A549 (cell line): ENCODE measurements around the gene ZNF518B.

DNA sequence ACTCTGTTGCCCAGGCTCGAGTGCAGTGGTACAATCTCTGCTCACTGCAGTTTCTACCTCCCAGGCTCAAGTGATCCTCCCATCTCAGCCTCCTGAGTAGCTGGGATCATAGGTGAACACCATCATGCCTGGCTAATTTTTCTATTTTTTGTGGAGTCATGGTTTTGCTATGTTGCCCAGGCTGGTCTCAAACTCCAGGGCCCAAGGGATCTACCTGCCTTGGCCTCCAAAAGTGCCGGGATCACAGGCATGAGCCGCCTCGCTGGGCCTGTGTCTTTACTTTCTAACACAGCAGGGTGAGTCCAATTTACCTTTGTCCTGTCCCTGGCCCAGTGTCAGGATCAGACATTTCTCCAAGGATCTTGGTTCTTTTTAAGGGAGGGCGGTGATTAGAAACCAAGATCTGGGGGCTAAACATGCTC lies 31.6 kb upstream of the HMX1 start:
- PRO-cap = no peak
CAGE:
- cytosol, long polyA plus RNA = no peak
- long polyA plus RNA = no peak
- nucleus, long polyA plus RNA = no peak

DNA sequence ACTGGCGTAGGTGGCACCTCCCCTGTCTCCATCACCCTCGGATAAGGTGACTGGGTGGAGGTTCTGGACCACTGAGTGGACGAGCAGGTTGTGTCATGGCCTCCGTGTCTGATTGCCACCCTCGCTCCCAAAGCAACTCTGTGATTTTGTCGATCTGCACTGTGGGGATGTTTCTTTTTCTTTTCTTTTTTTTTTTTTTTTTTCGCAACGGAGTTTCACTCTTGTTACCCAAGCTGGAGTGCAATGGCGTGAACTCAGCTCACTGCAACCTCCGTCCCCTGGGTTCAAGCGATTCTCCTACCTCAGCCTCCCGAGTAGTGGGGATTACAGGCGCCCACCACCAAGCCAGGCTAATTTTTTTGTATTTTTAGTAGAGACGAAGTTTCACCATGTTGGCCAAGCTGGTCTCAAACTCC lies 56.2 kb downstream of the DEFB131A start:
- PRO-cap = no peak
CAGE:
- cytosol, long polyA plus RNA = no peak
- long polyA plus RNA = no peak
- nucleus, long polyA plus RNA = no peak

- PRO-cap = no peak
CAGE:
- cytosol, long polyA plus RNA = no peak
- long polyA plus RNA = no peak
- nucleus, long polyA plus RNA = no peak
Observed at GRCh38 chr4:10006661-10007402, 14.5 kb downstream of the SLC2A9 start.

DNA sequence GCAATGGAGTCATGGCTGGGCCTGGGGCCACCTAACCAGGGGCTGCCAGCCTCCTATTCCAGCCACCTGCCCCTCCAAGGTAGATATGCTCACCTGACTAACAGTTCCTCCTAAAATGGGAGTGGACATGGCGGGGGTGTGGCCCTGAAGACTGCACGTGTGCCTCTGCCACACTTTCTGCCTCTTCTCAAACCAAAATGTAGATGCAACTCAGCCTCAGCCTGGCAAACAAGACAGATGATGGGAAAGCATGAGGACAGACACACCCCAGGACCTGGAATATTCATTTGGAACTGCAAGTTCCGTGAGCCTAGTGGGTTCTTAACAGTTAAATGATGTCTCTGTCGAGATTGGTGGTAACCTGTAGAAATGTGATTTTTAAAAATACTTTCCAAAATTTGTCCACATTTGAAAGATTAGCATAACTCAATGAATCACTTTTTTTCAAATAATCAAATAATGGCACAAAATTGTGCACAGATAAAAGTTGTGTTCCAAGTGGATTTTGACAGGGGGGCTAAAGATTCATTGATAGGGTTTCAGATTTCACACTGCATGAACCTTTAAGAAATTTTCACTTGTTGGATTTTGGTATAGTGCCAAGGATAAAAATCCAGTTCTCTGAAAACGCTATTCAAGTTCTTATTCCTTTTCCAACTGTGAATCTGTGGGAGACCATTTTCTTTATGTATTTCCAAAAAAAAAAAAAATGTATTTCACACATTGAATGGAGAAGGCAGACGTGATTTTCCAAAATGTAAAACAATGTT lies 45.3 kb downstream of the WDR1 start:
- PRO-cap = no peak
CAGE:
- cytosol, long polyA plus RNA = no peak
- long polyA plus RNA = no peak
- nucleus, long polyA plus RNA = no peak

- PRO-cap = no peak
CAGE:
- cytosol, long polyA plus RNA = no peak
- long polyA plus RNA = no peak
- nucleus, long polyA plus RNA = no peak
Observed at GRCh38 chr4:10105711-10106144, 10.9 kb downstream of the WDR1 start.

GRCh38 chr4:10106146-10107080 lies 10.2 kb downstream of the WDR1 start:
- PRO-cap = no peak
CAGE:
- cytosol, long polyA plus RNA = no peak
- long polyA plus RNA = no peak
- nucleus, long polyA plus RNA = no peak

- PRO-cap = no peak
CAGE:
- cytosol, long polyA plus RNA = no peak
- long polyA plus RNA = no peak
- nucleus, long polyA plus RNA = no peak
Observed at GRCh38 chr4:10117155-10118036, 797 bp upstream of the WDR1 start.

DNA sequence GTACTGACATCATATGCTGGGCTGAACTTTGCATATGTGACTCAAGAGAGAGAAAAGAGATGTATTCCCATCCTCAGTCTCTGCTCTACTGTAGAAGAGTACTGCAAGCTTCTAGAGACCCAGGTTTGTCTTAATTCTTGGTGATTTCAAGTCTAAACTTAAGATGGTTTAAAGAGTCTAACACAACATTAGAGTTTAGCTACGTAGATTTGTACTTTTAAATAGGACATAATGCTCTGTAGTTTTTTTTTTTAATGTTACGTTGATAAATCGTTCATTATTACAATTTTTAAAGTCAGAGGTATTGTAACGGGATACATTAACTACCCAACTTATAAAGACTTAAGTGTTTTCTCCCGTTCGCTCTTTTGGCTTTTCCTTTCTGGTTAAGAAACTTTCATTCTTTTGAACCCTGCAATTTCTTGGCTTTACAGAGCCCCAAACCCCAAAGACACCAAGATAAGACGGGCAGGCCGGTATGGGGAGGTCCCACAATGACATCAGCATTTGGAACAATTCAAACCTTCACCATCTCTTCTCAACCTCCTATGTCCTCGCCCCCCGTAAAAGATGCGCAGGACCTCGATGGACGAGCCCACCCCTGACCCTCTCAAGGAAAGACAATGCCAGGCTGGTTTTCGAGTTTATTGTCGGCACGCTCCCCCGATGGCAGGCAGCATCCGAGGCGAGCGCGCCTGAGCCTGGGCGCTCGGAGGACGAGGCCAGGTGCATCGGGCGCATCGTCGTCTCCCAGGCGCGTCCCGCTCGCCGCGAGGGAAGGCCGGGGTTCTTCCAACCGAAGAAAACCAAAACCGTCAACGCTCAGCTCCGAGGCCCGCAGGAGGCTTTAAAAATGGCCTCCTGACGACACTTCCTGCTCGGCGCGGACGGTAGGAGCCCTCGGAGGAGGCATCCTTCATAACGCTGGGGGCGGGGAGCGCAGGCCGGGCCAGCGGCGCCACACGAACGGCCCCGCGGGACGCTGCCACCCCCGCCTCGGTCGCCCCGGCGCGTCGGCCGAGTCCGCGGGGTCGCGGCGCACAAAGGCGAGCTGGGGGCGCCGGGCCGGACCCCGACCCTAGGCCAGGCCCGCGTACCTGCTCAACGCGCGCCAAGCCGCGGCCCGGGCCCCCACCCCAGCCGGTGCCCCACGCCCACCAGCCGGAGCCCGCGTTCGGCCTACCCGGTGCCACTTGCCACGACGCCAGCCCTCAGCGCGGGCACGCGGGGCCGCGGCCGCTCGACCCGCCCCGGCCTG lies 846 bp downstream of the ZNF518B start:
- PRO-cap = no peak
CAGE:
- cytosol, long polyA plus RNA = no peak
- long polyA plus RNA = no peak
- nucleus, long polyA plus RNA = no peak

- PRO-cap = bidirectional peak, plus-strand start at chr4:10457447, minus-strand start at chr4:10457400
CAGE:
- cytosol, long polyA plus RNA = no peak
- long polyA plus RNA = start-site peak on the minus strand at chr4:10457361-10457414, 17 and 98 reads in 2 replicates
- nucleus, long polyA plus RNA = no peak
Observed at GRCh38 chr4:10457209-10457710, at the start of gene ZNF518B. ZNF518B (minus strand) TSS chr4:10457426.

- PRO-cap = no peak
CAGE:
- cytosol, long polyA plus RNA = no peak
- long polyA plus RNA = no peak
- nucleus, long polyA plus RNA = no peak
Observed at GRCh38 chr4:11505648-11505995, 76.9 kb upstream of the HS3ST1 start.

GRCh38 chr4:11801840-11802321 lies 373.2 kb upstream of the HS3ST1 start:
- PRO-cap = no peak
CAGE:
- cytosol, long polyA plus RNA = no peak
- long polyA plus RNA = no peak
- nucleus, long polyA plus RNA = no peak

GRCh38 chr4:12393781-12394213 lies 965.1 kb upstream of the HS3ST1 start:
- PRO-cap = no peak
CAGE:
- cytosol, long polyA plus RNA = no peak
- long polyA plus RNA = no peak
- nucleus, long polyA plus RNA = no peak

GRCh38 chr4:13374448-13375019 lies 109.6 kb downstream of the RAB28 start:
- PRO-cap = no peak
CAGE:
- cytosol, long polyA plus RNA = no peak
- long polyA plus RNA = no peak
- nucleus, long polyA plus RNA = no peak

GRCh38 chr4:13544558-13545297 lies 420 bp upstream of the NKX3-2 start:
- PRO-cap = no peak
CAGE:
- cytosol, long polyA plus RNA = no peak
- long polyA plus RNA = no peak
- nucleus, long polyA plus RNA = no peak

DNA sequence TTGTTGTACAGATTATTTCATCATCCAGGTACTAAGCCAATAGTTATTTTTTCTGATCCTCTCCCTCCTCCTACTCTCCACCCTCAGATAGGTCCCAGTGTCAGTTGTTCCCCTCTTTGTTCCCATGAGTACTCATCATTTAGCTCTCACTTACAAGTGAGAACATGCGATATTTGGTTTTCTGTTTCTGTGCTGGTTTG lies 70.8 kb upstream of the BOD1L1 start:
- PRO-cap = no peak
CAGE:
- cytosol, long polyA plus RNA = no peak
- long polyA plus RNA = no peak
- nucleus, long polyA plus RNA = no peak

- PRO-cap = no peak
CAGE:
- cytosol, long polyA plus RNA = no peak
- long polyA plus RNA = no peak
- nucleus, long polyA plus RNA = no peak
Observed at GRCh38 chr4:13705367-13706266, 78.1 kb upstream of the BOD1L1 start.

- PRO-cap = no peak
CAGE:
- cytosol, long polyA plus RNA = no peak
- long polyA plus RNA = no peak
- nucleus, long polyA plus RNA = no peak
Observed at GRCh38 chr4:13840563-13841459, 213.3 kb upstream of the BOD1L1 start.

- PRO-cap = no peak
CAGE:
- cytosol, long polyA plus RNA = no peak
- long polyA plus RNA = no peak
- nucleus, long polyA plus RNA = no peak
Observed at GRCh38 chr4:14985751-14986196, 16.5 kb upstream of the CPEB2 start.

- PRO-cap = no peak
CAGE:
- cytosol, long polyA plus RNA = no peak
- long polyA plus RNA = no peak
- nucleus, long polyA plus RNA = no peak
Observed at GRCh38 chr4:15067280-15068339, 65.3 kb downstream of the CPEB2 start.

DNA sequence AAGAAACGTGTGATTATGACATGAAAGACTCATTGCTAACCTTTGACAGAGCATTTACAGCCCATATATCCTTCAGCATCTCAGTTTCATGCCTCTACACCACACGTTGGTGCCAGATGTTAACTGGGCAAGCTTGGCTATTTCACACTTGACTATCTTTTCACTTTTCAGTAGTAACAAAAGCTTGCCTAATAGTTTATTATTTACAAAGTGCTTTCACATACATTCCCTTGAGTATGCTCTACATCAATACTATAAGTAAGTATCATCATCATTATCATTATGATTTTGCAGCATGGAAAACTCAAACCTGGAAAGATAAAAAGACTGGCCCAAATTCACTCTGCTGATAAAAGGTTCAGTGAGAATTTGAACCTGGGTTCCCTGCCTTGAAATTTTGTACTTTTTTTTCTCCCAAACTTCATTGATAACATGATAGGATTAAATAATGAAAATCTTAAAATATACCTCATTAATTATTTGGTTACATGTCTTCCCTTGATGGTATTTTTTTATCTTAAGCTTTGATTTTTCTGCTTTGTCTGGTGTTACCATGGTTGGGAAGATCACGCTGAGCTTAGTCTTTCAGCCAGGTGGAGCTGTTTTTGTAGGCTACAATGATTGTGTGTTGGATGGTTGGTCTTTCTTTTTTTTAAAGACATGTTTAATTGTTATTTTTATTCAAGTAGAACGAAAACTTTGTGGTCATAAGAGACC lies 65.0 kb upstream of the C1QTNF7 start:
- PRO-cap = no peak
CAGE:
- cytosol, long polyA plus RNA = no peak
- long polyA plus RNA = no peak
- nucleus, long polyA plus RNA = no peak